OCI-LY7 (cell line): ENCODE measurements around a stretch of chr6.

DNA sequence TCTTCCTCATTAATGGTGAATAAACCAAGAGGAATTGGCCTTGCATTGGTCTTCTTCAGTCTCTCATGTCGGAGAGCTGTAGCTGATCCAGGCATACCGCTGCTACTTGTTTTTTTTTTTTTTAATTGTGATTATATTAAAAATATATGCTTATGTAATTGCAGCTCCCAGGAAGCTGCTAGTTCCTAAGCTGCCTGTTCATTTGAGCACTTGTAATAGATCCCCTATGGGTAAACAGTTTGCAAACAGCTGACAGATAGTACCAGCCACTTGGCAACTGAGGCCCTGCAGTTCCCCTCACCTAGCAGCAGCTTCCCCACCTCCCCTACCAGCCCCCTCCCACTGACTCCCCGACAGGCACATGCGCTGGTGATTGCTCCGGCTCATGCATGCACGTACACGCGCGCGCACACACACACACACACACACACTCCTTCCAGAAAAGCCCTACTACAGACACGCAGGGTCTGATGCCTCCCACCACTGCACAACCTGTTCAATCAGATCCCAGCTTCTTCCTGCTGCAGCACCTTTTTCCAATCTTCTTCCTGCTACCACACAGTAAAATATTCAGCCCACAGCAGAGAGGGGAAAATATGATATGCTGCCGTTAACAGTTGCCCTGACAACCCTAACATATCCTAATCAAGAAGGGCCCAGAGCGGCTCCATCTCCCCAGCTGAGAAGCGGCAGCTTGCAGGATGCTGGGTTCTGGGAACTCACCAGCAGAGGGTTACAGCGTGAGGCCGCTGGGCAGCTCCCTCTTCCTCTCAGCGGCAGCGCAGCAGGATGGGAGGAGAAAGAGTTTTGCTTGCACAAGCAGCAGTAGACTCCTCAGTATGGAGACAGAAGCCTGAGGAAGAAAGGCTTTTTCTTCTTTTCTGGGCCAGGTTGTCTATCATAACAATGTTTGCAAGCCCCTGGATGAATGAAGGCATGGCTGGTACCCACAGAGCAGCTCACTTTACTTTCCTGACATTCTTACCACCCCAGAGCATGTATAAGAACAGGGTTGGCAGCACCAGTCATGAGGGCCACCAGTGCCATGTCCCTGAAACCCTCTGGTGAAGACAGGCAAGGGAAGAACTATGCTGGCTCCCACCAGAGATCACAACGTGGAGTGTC, 24.0 kb downstream of the MAP7 start:
- PRO-cap, result no peak
- RAMPAGE, long total RNA, result no peak

GRCh38 chr6:136544450-136545177, 5.6 kb downstream of the MAP7 start:
- PRO-cap, result no peak
- RAMPAGE, long total RNA, result no peak

GRCh38 chr6:136760876-136761304, 31.4 kb downstream of the MAP3K5 start:
- PRO-cap, result no peak
- RAMPAGE, long total RNA, result no peak

DNA sequence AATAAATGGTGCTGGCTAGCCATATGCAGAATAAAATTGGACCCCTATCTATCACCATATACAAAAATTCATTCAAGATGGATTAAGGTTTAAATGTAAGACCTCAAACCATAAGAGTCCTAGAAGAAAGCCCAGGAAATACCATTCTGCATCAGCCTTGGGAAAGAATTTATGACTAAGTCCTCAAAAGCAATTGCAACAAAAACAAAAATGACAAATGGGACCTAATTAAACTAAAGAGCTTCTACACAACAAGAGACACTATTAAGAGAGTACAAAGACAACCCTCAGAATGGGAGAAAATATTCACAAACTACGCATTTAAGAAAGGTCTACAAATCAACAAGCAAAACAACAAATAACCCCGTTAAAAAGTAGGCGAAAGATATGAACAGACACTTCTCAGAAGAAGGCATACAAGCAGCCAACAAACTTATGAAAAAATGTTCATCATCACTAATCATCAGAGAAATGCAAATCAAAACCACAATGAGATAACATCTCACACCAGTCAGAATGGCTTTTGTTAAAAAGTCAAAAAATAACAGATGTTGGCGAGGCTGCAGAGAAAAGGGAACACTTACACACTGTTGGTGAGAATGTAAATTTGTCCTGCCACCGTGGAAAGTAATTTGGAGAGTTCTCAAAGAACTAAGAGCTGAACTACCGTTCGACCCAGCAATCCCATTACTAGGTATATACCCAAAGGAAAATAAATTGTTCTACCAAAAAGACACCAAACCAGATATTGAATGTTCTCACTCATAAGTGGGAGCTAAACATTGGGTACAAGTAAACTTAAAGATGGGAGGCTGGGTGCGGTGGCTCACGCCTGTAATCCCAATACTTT, 3.8 kb downstream of the MAP3K5 start:
- PRO-cap, result no peak
- RAMPAGE, long total RNA, result no peak

GRCh38 chr6:136790865-136791218, 1.4 kb downstream of the MAP3K5 start:
- PRO-cap, result no peak
- RAMPAGE, long total RNA, result no peak

DNA sequence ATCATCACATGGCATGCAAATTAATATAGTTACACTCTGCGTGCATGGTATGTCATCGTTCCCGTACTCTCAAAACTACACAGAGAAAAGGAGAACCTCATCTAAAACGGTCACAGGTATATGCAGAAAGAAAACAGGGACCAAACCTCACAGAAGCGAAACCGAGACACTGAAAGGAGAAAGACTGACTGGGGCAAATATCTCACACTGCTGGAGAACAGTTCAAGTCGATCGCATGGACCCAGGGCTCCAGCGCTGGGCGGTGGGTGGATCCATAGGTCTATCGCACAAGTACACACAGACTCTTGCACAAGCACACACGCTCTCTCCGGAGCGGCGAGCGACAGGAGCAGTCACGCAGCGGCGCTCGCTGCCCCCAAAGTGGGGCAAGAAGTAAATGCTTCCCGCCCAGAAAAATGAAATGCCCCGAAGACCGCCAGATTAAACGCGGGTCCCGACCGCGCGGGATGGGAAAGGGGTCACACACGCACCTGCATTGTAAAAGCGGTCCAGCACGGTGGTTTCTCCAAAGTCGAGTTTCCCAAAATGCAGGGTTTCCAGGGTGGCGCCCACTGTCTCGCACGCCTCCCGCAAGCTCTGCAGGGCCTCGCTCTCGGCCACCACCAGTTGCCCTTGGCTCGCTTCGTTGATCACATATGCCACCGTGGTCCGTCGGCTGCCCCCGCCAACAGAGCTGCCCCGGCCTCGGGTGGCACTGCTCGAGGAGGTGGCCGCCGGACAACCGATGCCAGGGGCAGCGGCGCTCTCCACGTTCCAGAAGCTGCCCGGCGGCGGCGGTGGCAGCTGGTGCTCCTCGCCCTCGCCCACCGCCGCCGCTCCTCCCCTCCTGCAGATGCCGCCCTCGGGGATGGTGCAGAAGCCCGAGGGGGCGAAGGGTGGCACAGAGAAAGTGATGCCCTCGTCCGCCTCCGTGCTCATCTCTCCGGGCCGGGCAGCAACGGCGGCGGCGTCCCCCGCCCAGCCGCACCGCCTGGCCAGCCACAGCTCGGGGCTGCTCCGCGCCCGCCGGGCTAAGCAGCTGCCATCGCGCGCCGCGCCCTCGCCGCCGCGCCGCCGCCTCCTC, 716 bp downstream of the MAP3K5 start:
- PRO-cap, result bidirectional peak, plus-strand start at position 207 of the sequence, minus-strand start at position 79 of the sequence; bidirectional peak, plus-strand start at position 325 of the sequence, minus-strand start at position 264 of the sequence
- RAMPAGE, long total RNA, result no peak

- PRO-cap, result no peak
- RAMPAGE, long total RNA, result no peak
Observed at GRCh38 chr6:137309293-137309587, 90.1 kb upstream of the IFNGR1 start.

DNA sequence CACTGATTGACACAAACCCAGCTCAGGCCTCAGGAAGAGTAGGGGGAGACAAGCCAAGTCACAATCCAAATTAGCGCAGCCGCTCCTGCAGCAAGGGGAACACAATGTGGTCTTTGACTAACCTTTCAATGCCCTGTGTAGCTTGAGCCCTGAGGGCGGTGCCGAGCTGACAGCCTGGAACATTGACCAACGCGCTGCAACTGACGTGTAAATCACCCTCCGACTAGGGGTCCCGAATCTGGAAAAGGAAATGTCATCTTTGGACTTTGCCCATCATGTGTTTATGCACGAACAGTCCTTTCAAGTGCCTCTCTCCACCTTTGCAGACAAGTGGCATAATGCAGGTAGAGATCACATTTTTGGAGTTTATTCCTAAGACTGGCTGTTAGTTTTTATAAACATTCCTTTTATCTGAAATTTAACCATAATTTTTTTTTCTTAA, 136.6 kb downstream of the OLIG3 start:
- PRO-cap, result no peak
- RAMPAGE, long total RNA, result no peak

DNA sequence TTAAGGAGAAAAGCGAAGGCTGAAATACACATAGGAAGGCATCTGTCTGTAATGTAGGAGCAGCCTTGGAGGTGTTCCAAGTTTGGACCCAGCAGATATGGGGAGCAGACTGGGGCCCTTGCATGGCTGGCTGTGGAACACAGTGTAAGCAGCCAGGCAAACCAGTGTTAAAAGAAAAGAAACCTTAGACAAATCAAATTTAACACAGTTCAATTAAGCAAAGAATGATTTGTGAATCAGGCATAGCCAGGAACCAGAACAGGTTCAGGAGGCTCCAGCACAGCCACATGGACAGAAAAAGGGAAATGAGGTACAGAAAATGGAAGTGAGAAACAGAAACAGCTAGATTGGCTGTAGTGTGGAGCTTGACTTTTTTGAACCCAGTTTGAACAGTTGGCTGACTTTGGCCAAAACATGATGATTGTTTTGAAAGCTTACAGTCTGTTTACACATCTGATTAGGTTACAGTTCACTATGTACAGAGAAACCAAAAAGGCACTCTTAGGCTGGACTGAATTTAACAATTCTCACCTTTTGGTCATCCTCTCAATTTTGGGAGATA, 123.5 kb downstream of the OLIG3 start:
- PRO-cap, result no peak
- RAMPAGE, long total RNA, result no peak

- PRO-cap, result no peak
- RAMPAGE, long total RNA, result no peak
Observed at GRCh38 chr6:137699167-137699694, 167.8 kb upstream of the TNFAIP3 start.

GRCh38 chr6:137772979-137773332, 94.1 kb upstream of the TNFAIP3 start:
- PRO-cap, result no peak
- RAMPAGE, long total RNA, result no peak

GRCh38 chr6:137829028-137830195, 37.6 kb upstream of the TNFAIP3 start:
- PRO-cap, result no peak
- RAMPAGE, long total RNA, result no peak

- PRO-cap, result bidirectional peak, plus-strand start at chr6:137866773, minus-strand start at chr6:137866722; bidirectional peak, plus-strand start at chr6:137867259, minus-strand start at chr6:137866943
- RAMPAGE, long total RNA, result no peak
Observed at GRCh38 chr6:137865974-137867079, 732 bp upstream of the TNFAIP3 start.

GRCh38 chr6:137881052-137881904, 14.2 kb downstream of the TNFAIP3 start:
- PRO-cap, result no peak
- RAMPAGE, long total RNA, result no peak

- PRO-cap, result no peak
- RAMPAGE, long total RNA, result no peak
Observed at GRCh38 chr6:138013851-138014502, 93.2 kb downstream of the PERP start.

- PRO-cap, result no peak
- RAMPAGE, long total RNA, result no peak
Observed at GRCh38 chr6:138031827-138032320, 75.3 kb downstream of the PERP start.

GRCh38 chr6:138037047-138037601, 70.1 kb downstream of the PERP start:
- PRO-cap, result no peak
- RAMPAGE, long total RNA, result no peak

DNA sequence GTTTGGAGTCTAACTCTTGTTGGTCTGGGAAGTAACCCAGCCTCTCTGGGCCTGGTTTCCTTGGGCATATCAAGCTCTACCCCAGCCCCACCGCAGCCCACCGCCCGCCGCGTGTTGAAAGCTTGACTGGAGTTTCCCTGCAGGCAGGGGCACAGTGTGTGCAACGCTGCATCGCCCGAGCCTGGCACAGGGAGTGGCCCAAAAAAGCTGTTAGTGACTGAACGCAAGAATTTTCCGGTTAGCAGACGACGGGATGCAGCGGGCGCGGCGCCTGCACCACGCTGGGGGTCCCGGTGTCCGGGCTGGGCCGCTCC, 475 bp upstream of the ARFGEF3 start:
- PRO-cap, result no peak
- RAMPAGE, long total RNA, result no peak

GRCh38 chr6:138386849-138387323, 9.2 kb downstream of the SMIM28 start:
- PRO-cap, result no peak
- RAMPAGE, long total RNA, result no peak

DNA sequence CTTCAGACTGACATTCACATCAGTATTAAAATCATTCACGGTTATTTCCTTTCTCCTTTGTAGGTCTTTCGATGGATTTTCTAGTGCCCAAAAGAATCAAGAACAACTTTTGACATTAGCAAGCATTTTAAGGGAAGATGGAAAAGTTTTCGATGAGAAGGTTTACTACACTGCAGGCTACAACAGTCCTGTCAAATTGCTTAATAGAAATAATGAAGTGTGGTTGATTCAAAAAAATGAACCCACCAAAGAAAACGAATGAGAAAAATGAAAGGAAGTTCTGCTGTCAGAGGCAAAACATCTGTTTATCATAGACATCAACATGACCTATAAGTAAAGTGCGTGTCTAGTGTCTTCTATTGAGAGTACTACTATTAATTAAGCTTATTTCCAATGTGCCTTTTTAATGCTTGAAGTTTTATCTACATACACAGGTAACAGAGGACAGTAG, 8.8 kb downstream of the HEBP2 start:
- PRO-cap, result no peak
- RAMPAGE, long total RNA, result no peak